Endometrial microvascular endothelial cells (primary cell): ENCODE data around the gene MEGF11.

DNA sequence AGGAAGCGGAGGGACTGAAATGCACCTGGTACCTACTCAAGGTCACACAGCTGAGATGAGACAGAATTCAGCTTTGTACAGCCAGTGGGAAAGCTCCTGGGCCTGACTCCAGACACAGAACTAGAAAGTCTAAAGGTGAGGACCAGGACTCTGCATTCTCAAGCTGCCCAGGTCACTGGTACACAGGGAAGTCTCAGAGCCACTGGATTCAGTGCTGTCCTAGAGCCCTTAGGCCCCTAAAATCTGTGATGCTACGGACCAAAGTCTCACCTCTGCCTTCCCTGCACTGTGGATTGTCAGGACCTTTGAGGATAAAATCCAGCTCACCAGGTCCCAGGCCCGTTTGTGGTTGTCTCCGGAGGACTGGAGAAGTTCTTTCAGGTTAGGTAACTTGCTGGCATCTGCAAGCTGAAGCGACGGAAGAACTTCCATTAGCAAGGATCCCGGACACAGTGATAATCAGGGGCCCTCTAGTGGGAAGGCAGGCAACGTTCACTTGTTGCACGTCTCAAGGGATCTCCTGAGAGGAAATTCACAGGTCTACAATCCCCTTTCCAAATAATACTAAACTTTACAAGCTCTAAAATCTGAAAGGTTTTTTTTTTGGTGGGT is 15.9 kb downstream of the PARP16 start:
- RAMPAGE, long total RNA = no peak

DNA sequence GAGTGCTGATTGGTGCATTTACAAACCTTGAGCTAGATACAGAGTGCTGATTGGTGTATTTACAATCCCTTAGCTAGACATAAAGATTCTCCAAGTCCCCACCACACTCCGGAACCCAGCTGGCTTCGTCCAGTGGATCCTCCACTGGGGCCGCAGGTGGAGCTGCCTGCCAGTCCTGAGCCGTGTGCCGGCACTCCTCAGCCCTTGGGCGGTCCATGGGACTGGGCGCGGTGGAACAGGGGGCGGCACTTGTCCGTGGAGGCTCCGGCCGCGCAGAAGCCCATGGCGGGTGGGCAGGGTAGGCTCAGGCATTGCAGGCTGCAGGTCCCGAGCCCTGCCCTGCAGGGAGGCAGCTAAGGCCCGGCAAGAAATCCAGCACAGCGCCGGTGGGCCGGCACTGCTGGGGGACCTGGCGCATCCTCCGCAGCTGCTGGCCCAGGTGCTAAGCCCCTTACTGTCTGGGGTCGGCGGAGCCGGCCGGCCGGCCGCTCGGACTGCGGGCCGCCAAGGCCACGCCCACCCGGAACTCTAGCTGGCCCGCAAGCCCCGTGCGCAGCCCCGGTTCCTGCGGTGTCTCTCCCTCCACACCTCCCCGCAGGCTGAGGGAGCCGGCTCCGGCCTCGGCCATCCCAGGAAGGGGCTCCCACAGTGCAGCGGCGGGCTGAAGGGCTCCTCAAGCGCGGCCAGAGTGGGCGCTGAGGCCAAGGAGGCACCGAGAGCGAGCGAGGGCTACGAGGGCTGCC is 14.4 kb upstream of the PARP16 start:
- RAMPAGE, long total RNA = no peak

GRCh38 chr15:65512063-65513376 is 5.0 kb downstream of the DPP8 start:
- RAMPAGE, long total RNA = no peak

DNA sequence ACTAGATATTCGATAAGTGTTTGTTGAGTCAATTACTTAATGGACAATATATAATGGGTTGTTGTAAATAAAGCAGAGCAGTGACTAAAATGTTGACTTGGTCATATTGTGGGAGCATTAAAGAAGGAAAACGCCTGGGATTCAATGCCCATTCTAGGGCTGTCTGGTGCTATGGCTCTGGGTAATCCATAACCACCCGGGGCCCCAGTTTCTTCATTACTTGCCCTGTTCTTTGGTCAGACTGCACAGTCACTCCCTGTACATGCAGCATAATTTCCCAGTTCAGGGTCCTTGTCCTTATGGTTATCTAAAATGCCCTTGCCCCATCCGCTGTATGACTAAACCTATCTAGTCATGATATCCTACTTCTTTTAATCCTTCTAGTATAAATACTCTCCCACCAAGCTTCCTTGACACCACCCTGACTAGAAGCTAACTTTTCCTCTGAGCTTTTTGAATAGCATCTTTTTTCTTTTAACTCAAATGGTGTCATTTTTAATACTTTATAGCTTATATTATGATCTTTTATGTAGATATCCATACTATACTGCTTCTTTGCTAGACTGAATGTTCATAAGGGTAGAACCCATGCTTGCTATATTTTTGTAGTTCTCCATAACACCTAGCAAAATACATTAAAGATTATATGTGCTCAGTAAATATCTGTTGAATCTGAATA is 27.6 kb upstream of the DENND4A start:
- RAMPAGE, long total RNA = no peak

DNA sequence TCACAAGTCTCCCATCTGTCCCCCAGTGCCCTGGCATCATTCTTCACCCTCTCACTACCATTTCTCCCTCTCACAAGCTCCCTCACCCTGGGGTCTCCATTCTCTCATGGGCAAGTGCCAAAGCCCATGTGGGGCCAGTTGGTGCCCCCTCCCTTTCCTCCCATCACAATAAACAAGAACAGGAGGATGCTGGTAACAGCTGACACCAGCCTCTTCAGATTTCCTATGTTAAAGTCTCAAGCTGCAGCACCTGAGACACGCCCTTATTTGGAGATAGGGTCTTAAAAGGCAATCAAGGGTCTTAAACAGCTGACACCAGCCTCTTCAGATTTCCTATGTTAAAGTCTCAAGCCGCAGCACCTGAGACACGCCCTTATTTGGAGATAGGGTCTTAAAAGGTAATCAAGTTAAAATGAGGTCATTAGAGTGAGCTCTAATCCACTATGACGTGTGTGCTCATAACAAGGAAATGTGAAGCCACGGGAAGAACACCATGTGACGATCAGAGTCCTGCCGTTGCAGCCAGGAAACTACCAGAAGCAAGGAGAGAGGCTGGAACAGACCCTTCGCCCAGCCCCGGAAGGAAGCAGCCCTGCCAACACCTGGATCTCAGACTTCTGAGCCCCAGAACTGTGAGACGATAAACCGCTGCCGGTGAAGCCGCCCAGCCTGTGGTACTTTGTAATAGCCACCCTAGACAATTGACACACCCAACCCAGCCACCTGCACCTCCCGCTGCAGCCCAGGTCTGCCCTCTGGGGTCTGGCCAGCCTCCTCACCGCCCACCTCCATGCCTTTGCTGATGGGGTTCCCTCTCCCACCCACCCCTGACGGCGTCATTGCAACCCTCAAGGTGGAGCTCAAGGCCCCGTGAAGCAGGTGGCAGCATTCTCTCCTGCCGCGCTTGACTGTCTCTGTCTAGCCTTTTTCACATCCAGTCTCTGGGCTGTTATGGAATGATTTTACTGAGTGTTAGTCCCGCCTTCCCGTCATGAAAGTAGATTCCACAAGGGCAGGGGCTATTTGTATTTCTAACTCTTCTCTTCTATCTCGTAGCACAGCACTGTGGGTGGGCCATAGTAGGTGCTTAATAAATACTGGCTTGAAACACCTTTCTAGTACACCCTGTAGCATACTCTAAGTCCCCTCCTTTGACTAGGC is 137.9 kb downstream of the MEGF11 start:
- RAMPAGE, long total RNA = no peak

DNA sequence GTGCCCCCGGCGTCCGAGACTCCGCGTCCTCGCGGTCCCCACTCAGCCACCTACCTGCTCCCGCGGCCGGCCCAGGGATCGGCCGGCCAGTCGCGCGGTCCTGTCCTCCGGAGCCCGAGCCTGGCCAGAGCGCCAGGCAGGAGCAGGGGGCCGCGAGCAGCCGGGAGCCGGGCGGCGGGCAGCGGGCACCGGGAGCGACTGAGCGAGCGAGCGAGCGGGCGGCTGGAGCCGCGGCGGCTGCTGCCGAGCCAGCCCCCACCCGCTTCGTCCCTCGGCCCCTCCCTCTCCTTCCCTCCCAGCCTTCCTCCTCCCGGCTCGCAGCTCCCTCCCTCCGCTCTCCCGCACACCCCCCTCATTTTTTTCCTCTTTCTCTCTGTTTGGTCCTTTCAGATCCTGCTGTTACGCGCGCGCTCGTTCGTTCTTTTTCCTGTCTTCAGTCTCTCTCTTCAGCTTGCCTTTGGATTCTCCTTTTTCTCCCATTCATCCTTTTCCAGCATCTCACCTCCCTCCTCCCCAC is at the start of gene MEGF11:
MEGF11 (minus strand) TSS at position 200 of the 517 bp plus-strand sequence.
- RAMPAGE, long total RNA = no peak

- RAMPAGE, long total RNA = no peak
Measured at GRCh38 chr15:66408606-66409212, 22.0 kb downstream of the MAP2K1 start.

DNA sequence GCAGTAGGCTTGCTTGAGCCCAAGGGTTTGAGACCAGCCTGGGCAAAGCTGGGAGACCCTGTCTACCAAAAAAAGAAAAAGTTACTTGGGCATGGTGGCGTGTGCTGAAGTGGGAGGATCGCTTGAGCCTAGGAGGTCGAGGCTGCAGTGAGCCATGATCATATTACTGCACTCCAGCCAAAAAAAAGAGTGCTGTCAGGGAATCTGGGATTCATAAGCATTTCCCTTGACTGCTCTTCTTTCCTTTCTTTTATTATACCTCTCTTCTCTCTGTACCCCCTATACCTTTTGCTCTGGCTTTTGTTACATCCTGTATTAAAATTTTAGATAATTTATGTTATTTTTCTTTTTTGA is 24.2 kb downstream of the SNAPC5 start:
- RAMPAGE, long total RNA = no peak

GRCh38 chr15:66490660-66491396 is 6.7 kb downstream of the SNAPC5 start:
- RAMPAGE, long total RNA = no peak

DNA sequence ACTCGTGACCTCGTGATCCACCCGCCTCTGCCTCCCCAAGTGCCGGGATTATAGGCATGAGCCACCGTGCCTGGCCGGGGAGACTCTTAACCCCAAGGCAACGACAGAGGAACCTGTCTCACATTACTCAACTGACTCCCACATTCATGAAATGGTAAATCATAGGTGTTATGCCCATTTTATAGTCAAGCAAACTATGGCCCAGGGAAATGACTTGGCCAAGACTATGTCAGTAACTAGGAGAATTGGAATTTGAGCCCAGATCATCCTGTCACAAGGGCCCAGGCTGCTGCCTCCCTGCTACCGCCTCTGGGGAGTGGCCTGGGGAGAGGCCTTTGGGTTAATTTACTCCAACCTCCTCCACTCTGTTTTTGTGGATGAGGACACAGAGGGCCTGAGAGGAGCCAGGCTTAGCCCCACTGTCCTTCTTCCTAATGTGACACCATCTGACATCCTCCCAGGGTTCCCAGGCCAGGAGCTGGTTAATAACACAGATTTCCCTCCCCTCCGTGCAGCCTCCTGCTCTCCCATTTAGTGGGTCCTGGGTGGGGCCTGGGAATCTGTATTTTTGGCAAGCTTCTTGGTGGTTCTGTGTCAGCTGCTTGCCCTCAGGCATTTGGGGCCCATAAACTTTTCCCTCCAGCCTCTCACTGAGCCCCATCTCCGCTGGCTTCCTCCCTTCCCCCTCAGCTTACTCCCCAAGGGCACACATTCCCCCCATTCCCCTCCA is 45.1 kb upstream of the SMAD6 start:
- RAMPAGE, long total RNA = no peak

DNA sequence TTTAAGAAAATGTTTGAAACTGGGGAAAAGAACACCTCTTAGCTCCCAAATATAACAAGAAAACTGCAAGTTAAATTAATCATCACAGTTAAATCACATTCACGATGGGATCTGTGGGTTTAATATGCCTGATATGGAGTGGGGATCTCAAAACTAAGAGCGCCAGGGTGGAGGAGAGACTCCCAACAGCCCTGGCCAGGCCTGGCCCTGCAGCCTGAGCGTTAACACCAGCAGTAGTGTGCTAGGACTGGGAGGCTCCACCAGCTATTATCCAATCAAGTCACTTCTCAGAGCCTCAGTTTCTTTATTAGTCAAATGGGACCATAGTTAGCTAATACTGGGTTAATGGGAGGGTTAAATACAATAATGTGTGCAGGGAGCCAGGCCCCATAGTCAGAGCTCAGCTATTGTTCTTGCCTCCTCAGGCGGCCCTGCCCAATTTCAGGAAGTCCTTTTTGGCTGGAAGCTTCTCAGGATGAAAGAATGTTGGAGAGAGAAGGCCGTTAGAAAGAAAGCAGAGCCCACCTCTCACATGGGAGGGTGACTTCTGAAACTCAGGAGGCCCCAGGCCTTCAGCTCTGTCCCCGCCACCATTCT is 39.6 kb upstream of the SMAD6 start:
- RAMPAGE, long total RNA = no peak

GRCh38 chr15:66670809-66671440 is 31.1 kb upstream of the SMAD6 start:
- RAMPAGE, long total RNA = no peak

- RAMPAGE, long total RNA = no peak
Measured at GRCh38 chr15:66704548-66705334, 2.7 kb downstream of the SMAD6 start.

GRCh38 chr15:66733961-66734550 is 32.0 kb downstream of the SMAD6 start:
- RAMPAGE, long total RNA = no peak

GRCh38 chr15:66746148-66746903 is 44.3 kb downstream of the SMAD6 start:
- RAMPAGE, long total RNA = no peak

- RAMPAGE, long total RNA = no peak
Measured at GRCh38 chr15:66770192-66770908, 68.3 kb downstream of the SMAD6 start.

GRCh38 chr15:66938542-66938815 is 126.9 kb upstream of the SMAD3 start:
- RAMPAGE, long total RNA = no peak

- RAMPAGE, long total RNA = no peak
Measured at GRCh38 chr15:67081847-67082915, 16.8 kb downstream of the SMAD3 start.

DNA sequence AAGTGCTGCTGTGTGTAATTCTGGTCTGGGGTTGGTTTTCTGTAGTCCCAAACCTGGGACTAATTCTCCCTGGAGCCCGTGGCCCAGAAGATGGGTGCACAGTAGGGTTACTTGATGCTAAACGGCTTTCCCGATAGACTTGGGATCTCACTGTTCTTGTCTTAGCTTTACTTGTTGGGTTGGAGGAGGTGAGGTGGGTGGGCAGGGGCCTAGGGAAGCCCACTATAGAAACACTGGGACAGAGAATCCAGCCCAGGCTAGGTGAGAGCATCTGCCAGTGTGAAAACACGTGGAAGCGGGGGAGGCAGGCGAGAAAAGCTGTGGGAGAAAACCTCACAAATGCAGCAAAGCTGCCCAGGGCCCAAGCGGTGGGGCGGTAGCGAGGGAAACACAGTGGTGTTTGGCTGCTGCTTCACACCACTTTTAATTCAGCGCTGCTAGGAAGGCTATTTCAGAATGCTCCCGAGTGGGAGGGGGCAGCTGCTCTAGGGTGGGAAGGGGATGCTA is 22.8 kb downstream of the SMAD3 start:
- RAMPAGE, long total RNA = no peak

- RAMPAGE, long total RNA = no peak
Measured at GRCh38 chr15:67093320-67094334, 28.2 kb downstream of the SMAD3 start.